Cerebellum (tissue), 5 donors: ENCODE data around the genes ZBED2 and C3orf52.

DNA sequence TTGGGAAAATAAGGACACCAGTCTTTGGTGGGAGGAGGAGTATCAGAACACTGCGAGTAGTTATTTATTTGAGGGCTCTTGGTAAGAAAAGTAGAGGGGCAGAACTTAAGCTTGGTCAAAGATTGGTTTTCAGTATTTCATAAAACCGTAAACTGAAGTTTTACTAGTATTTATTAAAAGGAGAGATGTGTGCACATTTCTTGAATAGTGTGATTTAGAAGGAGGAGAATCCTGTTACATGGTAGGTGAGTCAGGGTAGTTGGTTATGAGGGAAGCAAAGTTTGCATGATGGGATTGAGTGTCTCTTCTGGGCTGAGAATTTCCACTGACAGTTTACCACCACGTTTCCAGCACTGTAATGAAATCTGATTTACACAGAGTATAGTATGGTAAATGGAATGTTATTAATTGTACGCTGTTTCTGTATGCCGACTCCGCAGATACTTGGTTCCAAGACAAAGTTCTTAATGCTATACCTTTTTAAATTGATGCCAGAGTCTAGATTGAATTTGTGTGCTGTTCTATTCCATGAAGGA lies 1.6 kb downstream of the NECTIN3 start:
- PRO-cap, 3 experiments: no peak in any of the 3 experiments
- RAMPAGE, long total RNA: no peak

DNA sequence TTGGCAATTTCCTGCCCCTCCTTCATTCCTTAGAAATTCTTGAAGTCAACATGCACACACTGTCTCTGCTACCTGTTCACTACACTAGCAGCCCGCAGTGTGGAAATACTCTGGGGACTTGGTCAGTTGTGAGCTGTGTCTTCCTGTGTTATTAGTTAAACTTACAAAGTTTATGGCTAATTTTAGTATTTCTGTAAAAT lies 4.9 kb downstream of the ZBED2 start:
- PRO-cap, 3 experiments: no peak in any of the 3 experiments
- RAMPAGE, long total RNA: no peak

DNA sequence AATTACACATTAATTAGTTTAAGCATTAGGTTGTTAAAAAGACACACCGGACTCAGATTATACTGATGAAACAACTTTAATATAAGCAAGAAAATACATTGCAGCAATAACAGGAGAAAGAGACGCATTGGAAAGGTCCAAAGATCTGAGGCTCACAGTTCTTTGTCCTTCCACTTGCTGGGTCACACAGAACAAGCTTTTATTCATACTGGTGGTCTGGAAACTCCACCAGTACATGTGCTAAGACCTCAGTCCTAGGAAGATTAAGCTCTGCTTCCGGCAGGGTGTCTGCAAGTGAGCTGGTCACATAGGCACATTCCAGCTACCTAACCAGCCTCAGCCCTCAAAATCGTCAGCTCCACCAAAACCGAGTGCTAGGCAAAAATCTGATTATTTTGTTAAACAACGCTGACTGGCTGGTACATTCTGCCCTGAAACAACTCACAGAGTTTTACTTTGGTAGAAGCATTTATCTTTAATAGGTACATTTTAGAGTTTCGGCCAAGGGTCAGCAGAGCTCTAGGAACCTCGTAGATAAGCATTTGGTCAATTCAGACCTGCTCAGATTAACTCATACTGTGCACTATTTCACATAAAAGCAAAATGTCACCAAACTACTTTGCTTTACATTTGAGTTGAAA lies 2.2 kb downstream of the ZBED2 start:
- PRO-cap, 3 experiments: no peak in any of the 3 experiments
- RAMPAGE, long total RNA: no peak

DNA sequence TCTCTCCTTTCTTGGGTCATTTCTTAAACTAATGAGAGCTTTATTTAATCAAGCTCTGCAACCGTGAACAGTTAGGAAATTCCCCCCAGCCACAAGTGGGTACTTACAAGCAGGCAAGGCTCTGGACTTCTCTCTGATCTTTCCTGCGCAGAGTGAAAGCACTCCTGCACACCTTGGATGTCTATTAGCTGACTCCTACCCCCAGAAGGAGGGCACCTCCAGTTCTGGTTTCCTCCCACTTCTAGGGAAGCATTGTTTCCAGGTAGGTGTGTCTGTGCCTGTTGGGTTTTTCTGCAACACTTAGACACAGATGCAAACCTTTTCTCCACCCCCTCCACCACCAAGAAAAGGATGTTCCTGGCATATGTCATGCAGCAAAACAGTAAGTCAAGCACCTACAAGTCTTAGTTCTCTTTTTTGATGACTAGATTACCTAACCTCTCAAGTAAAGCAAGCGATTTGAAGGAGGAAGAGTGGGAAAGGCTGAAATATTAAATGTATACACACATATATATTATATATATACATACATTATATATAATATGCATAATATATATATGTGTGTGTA lies at the start of gene ZBED2:
TSS of gene ZBED2 (minus strand) at position 154 of the 568 bp plus-strand sequence.
- PRO-cap, 3 experiments: no peak in any of the 3 experiments
- RAMPAGE, long total RNA: no peak

GRCh38 chr3:111692970-111693552 lies 18.6 kb downstream of the PLCXD2 start:
- PRO-cap, 3 experiments: no peak in any of the 3 experiments
- RAMPAGE, long total RNA: no peak

DNA sequence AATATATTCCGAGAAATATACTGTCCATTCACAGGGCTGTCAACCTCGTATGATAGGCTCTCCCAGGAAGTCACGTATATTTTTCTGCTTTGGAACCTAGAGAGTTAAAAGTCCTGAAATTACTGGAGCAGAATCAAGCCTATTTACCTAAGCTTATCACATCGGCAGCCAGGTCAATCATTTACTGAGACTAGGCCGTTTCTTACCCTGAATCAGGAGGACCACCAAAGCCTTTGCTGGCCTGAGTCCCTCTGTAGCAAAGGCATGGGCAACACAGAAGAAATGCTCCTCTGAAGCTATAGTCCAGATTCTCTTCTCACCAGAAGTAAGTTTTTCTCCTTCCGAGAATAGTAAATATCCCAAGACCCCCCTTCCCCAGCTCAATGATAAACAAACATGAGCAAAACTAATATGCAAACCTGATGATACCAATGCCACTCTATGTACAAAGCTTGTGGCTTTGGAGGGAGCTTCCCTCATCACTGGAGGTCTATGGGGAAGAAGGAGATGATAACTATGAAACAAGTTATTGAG lies 58.7 kb downstream of the PLCXD2 start:
- PRO-cap, 3 experiments: no peak in any of the 3 experiments
- RAMPAGE, long total RNA: no peak

DNA sequence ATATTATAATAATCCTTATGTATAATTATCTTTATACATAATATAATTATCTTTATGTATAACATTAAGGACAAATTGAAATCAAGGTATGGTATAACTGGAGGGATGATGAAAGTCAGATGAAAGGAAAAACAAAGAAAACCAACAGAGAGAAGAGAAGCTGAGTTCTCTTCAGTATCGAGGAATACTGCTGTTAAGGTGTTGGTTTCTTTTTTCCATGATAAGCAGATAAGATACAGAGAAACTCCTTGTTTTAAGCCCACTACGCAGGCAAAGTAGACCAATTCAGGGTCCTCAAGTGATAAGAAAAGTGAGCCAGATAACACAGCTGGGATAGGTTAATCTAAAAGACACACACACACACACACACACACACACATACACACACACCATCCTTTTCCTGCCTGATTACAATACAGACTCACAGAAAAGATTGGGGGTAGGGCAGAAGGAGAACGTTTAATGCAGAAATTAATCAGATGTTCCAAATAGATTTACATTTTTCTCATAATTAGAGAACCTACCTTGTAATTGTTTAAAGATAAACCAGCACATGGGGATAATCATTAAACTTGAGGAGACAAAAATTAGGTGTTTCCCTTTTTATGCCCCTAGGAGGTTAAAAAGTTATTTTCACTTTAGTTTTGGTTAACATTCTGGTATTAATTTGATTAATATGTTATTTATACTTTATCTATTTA lies 6.5 kb upstream of the PHLDB2 start:
- PRO-cap, 3 experiments: no peak in any of the 3 experiments
- RAMPAGE, long total RNA: no peak

GRCh38 chr3:111861144-111861871 lies 2.2 kb downstream of the PHLDB2 start:
- PRO-cap, 3 experiments: no peak in any of the 3 experiments
- RAMPAGE, long total RNA: no peak

DNA sequence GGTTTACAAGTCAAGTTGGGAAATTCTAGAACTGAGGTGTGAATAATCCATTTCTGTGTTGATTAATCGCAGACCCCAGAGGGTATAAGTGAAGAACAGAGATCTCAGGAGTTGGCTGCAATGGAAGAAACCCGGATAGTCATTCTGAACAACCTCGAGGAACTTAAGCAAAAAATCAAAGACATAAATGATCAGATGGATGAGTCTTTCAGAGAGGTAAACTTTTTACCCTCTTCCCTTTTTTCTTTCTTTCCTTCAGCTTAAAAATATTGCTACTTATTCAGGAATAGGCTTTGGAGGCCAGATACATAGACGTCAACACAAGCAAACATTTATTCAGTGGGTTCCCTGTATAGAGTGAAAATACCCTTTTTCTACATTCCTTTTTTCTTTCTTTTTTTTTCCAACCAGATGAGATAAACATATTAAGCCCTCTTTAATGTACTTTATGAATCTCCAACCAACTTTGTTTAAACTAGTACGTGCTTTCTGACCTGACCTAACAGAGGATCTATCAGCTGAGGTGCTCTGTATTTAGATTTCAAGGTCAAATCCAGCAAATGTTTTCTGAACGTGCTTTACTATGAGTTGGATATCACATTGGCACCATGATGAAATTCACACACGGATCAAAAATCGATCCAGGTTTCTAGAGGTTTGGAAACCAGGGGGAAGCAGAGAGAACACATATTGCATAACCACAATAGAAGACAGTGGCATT lies 59.7 kb upstream of the ABHD10 start:
- PRO-cap, 3 experiments: no peak in any of the 3 experiments
- RAMPAGE, long total RNA: no peak

DNA sequence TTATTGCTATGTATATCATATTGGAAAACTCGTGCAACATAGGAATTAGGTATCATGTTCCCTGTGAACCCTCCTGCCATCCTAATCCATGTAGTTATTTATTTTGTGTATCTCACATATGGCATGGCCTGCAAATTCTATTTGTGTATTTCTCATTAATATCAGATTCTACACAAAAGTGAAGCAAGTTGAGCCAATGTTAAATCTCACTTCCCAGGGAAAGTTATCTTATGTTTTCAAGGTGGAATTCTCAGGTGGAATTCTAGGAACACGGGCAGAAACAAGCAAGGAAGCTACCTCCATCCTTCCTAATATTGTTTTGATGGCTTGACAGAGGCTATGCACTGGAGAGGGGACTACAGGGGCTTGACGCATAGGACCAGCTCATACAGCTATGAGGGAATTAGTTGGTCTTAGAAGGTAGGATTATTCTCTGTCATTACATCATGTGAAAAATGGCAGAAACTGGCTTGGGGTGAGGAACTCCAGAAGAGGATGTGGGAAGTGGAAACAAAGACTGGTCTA lies 56.6 kb upstream of the ABHD10 start:
- PRO-cap, 3 experiments: no peak in any of the 3 experiments
- RAMPAGE, long total RNA: no peak

GRCh38 chr3:112074964-112075513 lies 11.2 kb upstream of the C3orf52 start:
- PRO-cap, 3 experiments: no peak in any of the 3 experiments
- RAMPAGE, long total RNA: no peak

DNA sequence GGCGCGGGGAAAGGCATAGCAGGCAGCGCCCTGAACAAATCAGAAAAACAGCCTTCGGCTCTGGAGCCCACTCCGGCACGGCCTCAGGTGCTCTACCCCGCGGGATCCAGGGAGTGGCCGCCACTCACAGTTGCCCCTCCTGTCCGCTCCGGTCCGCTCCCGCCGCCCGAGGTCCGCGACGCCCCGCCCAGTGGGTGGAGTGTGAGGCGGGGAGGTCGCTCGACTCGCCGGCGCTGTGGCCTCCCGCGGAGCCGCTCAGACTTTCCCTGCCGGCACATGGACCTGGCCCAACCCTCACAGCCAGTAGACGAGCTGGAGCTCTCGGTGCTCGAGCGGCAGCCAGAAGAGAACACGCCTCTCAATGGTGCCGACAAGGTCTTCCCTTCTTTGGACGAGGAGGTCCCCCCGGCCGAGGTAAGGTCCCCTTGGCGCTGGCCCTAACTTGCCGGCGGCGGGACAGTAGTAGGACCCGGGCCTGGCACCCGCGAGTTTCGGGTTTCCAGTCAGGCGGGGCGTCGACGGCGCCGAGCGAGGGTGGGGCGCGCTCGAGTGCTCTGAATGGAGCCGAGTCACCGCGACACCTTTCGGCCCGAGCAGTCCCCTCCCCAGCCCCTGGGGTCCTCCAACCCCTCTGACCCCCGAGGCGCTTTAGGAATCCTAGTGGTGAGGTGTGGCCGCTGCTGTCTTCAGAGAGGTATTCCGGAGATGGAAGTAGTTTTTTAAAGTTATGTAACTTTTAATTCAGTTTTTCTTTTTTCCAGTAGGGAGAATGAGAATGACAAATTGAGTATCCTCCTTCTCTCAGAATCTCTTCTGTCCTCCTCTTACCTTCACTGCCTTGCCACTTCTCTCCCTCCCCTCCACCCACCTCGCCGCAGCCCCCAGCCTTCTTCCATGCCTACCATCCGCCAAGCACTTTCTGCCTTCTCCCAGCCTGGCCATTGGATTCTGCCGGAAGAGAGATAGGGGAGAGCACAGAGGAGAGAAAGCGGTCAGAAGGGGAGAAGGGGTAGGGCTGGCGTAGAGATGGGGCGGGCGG lies at the start of gene C3orf52:
TSS of gene C3orf52 (plus strand) at position 258 of the 1,039 bp plus-strand sequence.
- PRO-cap, 3 experiments: peak in 2 of 3 experiments; most common plus-strand start position 258 of the sequence (in 1)
- RAMPAGE, long total RNA: no peak

DNA sequence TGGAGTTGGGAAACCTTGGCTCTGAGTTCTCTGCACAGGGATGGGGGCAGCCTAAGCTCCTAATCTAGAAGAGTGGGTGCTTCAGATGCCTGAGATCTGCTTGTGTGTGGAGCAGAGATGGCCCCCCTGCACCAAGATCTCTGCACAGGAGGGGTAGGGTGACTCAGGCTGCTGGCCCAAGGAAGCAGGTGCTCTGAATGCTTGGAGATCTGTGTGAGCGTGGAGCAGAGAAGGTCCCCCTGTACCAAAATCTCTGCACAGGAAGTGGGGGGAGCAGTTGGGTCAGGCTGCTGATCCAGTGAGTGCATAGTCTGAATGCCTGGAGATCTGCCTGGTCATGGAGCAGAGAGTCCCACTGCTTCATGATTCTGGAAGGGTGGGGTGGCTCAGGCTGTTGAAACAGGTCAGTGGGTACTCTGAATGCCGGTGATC lies 15.9 kb upstream of the GCSAM start:
- PRO-cap, 3 experiments: no peak in any of the 3 experiments
- RAMPAGE, long total RNA: no peak

DNA sequence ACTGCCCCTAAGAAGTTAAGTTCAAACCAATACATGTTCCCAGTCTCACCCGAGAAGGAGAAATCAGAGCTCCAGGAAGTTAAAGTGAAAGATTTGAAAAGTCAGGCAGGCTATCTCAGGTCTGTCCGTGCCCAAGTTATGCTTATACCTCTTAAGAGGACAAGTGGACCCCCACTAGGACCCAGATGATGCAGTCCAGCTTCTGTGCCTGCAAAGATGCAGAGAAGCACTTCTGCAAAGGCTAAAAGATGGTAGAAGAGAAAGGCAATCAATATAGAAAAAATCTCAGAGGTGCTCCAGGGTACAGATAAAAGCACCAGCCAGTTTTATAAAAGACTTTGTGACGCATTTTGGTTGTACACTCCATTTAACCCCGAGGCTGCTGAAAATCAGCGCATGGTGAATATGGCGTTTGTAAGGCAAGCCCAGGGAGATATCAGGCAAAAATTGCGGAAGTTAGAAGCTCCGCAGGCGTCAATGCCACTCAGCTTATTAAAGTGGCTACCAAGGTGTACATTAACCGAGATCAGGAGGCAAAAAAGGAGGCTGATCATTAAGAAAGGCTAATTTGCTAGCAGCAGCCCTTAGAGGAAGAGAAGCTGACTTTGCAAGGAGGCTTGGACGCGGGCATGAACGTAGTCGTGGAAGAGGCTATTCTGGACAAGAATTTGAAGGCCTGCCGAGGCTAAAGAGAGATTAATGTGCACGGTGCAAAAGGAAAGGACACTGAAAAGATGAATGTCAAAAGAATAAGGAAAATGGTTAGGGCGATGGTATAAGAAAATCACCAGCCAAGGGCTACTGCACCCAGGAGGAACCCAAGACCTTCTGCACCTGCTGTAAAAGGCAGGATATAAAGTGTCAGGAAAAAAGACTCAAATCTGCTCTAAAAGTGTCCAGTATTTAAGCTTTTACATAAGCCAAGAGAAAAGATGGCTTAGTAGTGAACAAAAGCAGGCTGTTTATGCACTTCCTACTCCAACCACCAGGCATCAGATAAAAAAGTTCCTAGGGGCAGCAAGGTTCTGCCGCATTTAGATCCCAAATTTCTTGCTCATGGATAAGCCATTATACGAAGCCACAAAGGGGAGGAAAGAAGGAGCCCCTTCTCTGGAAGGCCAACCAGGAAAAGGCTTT lies 10.2 kb upstream of the SLC9C1 start:
- PRO-cap, 3 experiments: no peak in any of the 3 experiments
- RAMPAGE, long total RNA: no peak

- PRO-cap, 3 experiments: no peak in any of the 3 experiments
- RAMPAGE, long total RNA: no peak
These were observed 1.2 kb downstream of the CCDC80 start for GRCh38 chr3:112639574-112640270.

- PRO-cap, 3 experiments: no peak in any of the 3 experiments
- RAMPAGE, long total RNA: no peak
These were observed 34.4 kb downstream of the BOC start for GRCh38 chr3:113245768-113246234.

DNA sequence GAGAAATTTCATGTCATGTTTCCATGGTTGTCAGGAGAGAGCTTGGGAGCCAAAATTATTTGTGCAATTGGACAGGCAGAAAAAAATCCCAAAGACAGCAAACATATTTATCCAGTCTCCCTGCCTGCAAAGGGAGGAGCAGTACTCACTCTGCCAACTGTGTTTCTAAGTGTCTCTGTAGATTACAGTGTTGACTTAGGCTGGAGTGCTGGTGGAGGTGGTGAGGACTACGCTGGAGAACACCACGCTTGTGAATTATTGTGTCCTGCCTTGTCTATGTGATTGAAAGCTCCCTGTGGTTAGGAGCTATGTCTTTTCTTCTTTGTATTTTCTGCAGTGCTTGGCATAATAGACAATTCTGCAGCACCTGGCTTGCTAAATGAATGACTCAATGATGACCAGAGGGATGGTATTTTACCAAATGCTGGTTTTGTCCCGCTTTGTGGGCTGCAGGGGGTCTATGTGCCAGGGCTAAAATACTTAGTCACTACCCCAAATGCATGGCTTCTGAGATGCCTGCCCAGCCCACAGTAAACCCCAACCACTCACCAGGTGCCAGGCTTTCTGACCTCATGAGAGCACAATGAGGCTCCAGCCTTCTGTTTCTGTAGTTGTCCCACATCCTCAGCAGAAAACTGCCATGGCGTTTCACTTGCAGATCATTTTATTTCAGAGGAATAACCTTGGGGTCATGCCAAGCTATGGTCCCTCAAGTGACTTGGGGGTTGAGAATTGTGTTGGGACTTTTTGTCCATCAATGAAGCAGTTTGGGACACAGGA lies 50.9 kb downstream of the BOC start:
- PRO-cap, 3 experiments: no peak in any of the 3 experiments
- RAMPAGE, long total RNA: no peak

DNA sequence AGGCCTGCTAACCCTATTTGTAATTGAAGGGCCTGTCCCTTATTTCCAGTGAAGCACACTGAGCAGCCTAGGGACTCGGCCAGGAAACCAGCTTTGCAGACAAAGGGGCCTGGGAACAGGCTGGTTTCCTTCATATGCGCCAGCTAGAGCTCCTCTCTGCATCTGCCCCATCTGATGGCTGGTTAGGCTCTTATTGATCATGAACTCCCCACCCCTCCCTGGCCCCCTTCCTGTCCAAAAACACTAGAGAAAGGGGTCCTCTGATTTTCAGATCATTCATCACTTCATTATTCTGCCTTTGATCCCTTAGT lies 53.0 kb downstream of the BOC start:
- PRO-cap, 3 experiments: no peak in any of the 3 experiments
- RAMPAGE, long total RNA: no peak

DNA sequence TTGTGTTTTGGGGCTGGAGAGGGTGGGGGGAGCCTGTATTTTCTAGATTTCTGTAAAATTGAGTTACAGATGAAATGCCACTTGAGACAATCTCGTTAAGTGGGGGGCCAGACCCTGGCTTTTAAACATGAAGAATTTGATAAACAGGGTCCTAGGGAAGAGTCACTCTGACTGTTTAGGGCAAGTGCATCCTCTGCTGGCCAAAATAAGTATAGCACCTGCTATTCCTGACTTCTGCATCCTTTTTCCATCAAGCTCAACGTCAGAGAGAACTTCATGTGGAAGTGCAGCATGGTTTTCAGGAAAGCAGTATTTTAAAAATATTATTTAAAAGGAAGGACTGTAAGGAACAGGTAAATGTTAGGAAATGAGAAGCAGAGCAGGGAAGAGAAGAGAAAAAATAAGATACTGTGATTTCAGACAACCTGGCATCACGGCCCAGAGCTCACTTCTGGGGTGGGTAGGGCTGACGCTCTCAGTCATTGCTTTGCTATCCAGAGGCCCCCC lies 76.8 kb downstream of the BOC start:
- PRO-cap, 3 experiments: no peak in any of the 3 experiments
- RAMPAGE, long total RNA: no peak

- PRO-cap, 3 experiments: no peak in any of the 3 experiments
- RAMPAGE, long total RNA: no peak
These were observed 4.4 kb downstream of the SIDT1 start for GRCh38 chr3:113536550-113537295.